Melanocyte of skin (primary cell): Measurements from ENCODE around the gene FNTB.

- CAGE, long polyA plus RNA, 2 experiments, result no peak in any of the 2 experiments
These were observed 23.4 kb downstream of the GPHB5 start for GRCh38 chr14:63295116-63295945.

DNA sequence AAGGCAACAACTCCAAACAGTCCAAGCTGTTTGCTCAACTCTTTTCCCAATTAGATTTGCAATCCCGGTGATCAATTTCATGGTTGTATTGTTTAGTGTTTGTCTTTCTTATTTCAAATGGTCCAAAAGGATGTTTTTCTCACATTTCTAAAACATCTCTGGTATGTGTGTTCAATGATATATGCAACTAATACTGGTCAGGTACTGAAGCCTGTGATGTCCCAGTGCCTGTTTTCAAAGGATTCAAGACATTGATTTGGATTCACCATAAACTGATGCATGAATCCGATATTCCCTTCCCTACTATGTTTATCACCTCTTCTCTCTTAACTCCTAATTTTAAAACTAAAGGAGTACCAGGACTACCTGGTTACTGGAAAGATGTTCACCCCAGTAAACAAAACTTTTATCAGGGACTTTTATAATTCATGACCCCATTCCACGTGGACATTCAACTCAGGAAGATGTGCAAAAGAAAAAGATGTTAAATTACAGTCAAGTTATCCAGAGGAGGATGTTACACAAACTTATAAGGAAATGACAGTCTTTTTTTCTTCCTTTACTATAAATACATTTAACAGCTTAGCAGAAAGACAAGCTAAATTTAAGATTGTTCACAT is 56.4 kb upstream of the GPHB5 start:
- CAGE, long polyA plus RNA, 2 experiments, result no peak in any of the 2 experiments

DNA sequence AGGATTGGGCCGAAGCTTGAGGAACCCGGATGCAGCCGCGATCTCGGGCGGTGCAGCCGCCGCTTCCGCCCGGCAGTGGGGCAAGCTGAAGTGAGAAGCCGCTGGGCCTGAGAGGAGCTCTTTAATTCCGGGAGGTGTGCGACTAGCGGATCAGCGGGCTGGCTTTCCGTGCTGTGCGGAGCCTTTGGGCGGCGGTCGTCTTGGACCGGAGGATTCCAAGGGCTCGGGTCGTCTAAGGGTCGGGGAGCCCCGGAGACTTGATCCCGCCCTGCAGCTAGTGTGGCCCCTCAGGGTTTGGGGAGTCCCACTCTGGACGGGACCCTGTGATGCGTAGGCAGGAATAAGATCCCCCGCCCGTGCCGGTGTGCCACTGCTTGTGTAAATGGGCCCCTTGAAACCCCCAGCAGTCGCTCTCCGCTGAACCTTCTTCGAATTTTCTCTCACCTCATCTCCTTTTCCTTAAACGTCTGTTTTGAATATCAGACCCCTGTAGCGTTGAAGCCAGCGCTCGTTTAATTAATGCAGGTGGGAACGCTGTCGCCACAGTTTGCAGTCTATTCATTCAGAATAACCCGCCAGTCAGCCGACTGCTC is 461 bp upstream of the PPP2R5E start:
- CAGE, long polyA plus RNA, 2 experiments, result no peak in any of the 2 experiments

DNA sequence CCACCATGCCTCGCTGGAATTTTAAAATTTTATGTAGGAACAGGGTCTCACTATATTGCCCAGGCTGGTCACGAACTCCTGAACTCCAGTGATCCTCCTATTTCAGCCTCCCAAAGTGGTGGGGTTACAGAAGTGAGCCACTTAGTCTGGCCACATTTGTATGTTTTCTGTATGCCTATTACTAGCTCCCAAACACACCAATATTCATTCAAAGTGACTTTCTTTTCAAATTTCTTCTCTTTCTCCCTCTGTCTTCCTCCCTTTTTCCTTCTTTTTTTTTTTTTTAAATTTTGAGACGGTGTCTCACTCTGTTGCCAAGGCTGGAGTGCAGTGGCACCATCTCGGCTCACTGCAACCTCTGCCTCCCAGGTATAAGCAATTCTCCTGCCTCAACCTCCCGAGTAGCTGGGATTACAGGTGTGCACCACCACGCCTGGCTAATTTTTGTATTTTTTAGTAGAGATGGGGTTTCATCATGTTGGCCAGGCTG is 48.3 kb upstream of the PPP2R5E start:
- CAGE, long polyA plus RNA, 2 experiments, result no peak in any of the 2 experiments

- CAGE, long polyA plus RNA, 2 experiments, result no peak in any of the 2 experiments
These were observed 42.5 kb downstream of the WDR89 start for GRCh38 chr14:63598980-63599713.

DNA sequence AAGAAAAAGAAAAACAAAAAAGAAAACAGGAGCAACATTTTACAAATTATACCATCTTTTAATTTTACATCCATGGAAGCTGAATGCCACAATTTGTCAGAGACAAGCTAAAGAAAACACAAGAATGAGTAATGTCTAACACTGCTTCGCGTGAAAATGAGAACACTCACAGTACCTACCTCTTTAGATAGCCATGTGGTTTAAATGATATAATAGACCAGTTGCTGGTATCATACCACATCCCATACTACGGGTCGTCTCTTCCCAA is 617 bp downstream of the WDR89 start:
- CAGE, long polyA plus RNA, 2 experiments, result no peak in any of the 2 experiments

DNA sequence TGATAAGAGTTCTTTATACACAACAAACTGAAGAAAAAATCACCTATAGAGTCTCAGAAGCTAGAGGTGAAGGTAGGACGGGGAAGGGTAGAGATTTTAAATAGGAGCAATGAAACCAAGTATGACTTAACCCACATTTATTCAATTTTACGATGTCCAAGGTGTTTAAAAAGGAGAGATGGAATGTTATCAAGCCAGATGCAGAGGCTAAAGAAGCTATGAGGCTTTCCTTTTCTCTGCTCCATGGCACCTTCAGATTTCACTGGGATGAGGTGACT is 25.9 kb downstream of the SGPP1 start:
- CAGE, long polyA plus RNA, 2 experiments, result no peak in any of the 2 experiments

GRCh38 chr14:63864248-63864770 is 11.5 kb downstream of the SYNE2 start:
- CAGE, long polyA plus RNA, 2 experiments, result no peak in any of the 2 experiments

DNA sequence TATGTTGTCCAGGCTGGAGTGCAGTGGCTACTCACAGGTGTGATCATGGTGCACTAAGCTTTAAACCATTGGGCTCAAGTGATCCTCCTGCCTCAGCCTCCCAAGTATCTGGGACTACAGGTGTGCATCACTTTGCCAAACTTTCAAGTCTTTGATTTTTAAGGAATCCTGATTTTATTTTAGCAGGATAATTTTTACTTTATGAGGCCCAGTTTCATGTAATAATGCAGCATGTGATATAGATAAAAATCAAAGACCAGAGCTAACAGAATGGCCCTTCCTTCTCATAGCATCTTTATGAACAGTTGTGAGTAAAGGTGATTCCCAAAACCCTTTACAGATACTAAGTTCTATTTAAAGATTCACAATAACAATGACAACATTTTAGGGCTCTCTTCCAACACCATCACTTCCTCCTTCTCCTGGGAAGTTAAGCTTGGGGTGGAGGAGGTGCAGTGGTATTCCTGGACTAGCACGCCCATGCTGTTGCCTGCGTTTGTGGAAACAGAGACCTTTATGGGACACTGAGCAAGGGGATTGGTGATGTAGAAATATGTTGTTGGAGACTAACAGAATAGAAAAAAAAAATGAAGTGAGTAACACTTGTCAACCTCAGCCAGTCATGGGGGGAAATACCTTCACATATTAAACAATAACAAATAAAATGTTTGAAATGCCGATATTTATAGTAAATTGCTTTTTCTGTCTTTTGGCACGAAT is 22.4 kb downstream of the SYNE2 start:
- CAGE, long polyA plus RNA, 2 experiments, result no peak in any of the 2 experiments

DNA sequence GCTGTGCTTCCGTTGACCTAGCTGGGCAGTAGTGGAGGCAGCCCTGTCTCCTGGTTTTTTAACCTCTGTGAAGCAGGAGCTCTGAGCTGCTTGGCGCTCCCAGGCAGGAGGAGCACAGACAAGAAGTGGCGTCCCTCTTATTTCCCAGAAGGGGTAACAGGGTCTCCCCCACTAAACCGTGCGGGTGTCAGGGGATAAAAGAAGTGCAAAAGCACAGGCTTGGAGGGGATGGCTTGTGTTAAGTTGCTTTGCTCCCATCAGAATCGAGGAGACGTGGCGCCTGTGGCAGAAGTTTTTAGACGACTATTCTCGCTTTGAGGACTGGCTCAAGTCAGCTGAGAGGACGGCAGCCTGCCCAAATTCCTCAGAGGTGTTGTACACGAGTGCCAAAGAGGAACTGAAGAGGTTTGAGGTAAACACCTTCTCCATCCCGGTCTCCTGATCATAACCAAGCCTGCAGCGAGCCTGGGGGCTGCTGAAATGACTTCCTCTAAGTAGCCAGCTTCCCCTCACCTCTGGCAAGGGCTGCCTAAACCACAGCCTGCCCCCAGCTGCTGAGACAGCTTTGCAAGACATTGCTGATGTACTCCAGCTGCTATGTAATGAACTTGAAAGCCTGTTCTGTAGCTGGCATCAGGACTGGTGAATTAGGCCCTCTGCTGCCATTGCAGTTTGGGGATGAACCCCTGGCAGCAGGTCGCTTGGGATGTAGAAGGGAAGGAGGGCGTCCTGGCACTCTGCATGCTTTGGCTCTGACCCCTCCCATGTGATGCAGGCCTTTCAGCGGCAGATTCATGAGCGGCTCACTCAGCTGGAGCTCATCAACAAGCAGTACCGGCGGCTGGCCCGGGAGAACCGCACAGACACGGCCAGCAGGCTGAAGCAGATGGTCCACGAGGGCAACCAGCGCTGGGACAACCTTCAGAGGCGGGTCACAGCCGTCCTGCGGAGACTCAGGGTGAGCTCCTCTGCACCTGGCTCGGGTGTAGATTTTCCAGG is 84.7 kb downstream of the ESR2 start:
- CAGE, long polyA plus RNA, 2 experiments, result no peak in any of the 2 experiments

- CAGE, long polyA plus RNA, 2 experiments, result no peak in any of the 2 experiments
These were observed 73.6 kb downstream of the ESR2 start for GRCh38 chr14:64220325-64221124.

DNA sequence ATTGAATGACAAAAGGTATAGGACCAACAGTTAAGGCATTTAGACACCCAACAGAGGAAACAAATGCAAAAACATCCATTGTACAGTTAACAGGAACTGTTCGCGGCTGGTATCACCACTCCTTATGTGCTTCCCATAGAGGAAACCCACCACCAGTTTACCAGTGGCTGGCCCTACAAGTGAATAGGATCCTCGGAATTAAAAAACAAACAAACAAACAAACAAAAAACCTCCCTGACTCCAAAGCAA is 65.7 kb downstream of the ESR2 start:
- CAGE, long polyA plus RNA, 2 experiments, result no peak in any of the 2 experiments

DNA sequence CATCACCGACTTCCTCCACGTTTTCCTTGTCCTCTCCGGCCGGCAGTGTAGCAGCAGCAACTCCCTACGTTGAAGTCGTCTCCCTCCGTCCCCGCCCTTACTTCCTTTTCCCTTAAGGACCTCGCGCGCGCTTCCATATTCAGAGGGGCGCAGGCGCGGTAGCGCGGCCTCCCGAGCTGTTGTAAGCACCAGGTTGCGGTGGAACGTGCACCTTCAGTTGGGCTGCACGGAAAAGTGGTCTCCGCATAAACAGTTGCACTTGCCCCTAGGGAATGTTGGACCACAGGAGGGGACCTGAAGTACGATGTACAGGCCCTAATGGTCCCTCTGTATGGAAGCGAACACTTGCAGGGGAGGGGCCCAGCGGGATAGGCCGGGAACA is 44.7 kb upstream of the ESR2 start:
- CAGE, long polyA plus RNA, 2 experiments, result no peak in any of the 2 experiments

GRCh38 chr14:64507463-64508350 is 3.1 kb downstream of the ZBTB1 start:
- CAGE, long polyA plus RNA, 2 experiments, result no peak in any of the 2 experiments

DNA sequence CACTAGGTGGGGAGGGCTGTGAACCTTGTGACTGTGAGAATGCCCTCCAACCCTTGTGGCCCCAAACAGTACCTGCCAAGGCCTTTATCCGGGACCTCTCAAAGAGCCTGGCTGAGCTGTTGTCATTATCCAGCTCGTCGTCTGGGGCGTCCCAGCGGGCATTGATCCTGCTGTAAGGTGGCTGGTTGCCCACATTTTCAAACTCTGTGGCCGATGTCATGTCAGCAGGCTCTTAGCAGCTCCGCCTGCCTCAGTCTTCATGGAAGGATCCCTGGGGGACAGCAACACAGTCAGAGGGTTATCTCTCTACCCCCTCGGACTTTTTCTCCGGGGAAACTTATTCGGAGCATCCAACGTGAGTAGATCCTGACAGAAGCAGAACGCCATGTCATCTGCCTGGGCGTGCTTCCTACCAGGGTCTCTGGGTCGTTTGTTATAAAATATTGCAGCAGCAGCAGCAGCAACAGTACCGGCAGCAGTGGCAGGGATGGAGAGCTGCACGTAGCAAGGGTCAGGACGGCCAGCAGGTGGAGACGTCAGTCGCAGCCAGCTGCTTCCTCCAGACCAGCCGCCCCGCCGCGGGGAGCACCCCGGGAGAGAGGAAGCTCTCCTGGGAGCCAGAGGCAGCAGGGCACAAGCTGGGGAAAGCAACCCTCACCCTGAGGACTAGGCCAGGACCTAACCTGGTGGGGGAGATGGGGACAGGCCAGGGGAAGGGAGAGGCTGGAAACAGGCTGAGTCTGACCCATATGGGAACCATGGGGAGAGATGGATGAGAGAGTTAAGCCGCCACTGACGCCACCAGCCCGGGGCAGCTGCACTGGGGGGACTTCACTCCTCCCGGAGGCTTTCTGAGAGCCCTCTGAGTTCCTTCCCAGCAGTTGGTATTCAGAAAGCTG is 56.6 kb downstream of the SPTB start:
- CAGE, long polyA plus RNA, 2 experiments, result no peak in any of the 2 experiments

DNA sequence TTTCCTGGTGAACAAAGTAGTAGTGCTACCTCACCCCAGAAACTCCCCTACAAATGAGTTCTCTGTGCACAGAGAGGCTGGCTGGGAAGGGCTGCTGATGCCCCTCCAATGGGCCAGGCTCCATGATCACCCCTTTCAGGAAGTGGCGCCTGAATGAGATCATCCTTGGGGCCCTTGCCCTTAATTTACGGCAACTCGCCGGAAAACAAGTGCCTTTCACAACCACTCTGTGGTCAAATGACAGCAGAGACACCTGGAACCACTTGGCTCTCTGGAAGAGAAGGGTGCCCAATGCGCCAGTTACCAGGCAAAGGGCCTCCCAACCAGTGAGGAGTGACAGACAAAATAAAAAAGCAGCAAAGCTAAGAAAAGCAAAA is 24.9 kb downstream of the SPTB start:
- CAGE, long polyA plus RNA, 2 experiments, result no peak in any of the 2 experiments

GRCh38 chr14:64943266-64943707 is 742 bp upstream of the GPX2 start:
- CAGE, long polyA plus RNA, 2 experiments, result no peak in any of the 2 experiments

- CAGE, long polyA plus RNA, 2 experiments, result no peak in any of the 2 experiments
These were observed 5.3 kb downstream of the RAB15 start for GRCh38 chr14:64966755-64967371.

GRCh38 chr14:64986574-64987754 is at the start of gene FNTB:
TSS of gene FNTB (plus strand) at chr14:64986895.
- CAGE, long polyA plus RNA, 2 experiments, result no peak in any of the 2 experiments

- CAGE, long polyA plus RNA, 2 experiments, result no peak in any of the 2 experiments
These were observed 38.3 kb downstream of the FNTB start for GRCh38 chr14:65024982-65025383.